Placental epithelial cell (primary cell): Measurements from ENCODE around the gene C3orf80.

DNA sequence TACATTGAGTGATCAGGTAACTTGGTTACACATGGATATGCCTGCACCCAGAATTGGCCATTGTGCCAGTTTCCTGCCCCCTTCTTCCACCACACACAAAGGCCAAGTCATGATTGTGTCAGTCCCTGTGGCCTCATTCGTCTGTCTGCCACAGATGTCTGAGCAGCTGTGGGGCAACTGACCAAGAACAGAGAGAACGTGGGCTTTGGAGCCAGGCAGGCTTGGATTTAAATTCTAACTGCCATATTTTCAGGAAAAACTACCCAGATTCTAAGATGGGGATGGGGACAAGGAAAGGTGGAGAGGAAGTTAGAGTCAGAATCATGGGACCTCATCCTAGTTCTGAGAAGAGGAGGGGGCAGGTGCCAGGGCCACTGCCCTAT, 27.0 kb downstream of the CCNL1 start:
- CAGE, long polyA plus RNA: no peak

- CAGE, long polyA plus RNA: no peak
These were observed 389 bp upstream of the CCNL1 start for GRCh38 chr3:157160421-157160651.

GRCh38 chr3:157170763-157171388, 10.9 kb upstream of the CCNL1 start:
- CAGE, long polyA plus RNA: no peak

DNA sequence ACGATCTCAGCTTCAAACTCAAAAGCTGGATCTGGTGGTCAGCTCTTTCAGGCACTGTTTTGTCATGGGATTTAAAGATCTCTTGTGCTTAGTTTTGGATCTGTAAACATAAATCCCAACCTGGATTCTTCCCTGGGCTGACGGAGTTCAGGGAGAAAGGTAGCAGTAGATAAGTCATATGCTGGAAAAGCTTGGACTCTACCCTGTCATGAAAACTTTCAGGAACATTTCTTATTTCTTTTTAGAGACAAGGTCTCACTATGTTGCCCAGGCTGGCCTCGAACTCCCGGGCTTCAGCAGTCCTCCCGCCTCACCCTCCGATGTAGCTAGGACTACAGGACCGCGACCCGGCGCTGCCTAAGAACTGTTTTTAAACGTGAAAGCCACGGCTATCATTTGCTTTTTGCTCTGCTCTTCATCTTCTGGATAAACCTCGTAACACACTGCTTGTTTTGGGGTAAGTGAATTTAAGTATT, 14.2 kb upstream of the CCNL1 start:
- CAGE, long polyA plus RNA: no peak

- CAGE, long polyA plus RNA: no peak
These were observed 15.7 kb upstream of the CCNL1 start for GRCh38 chr3:157175645-157176109.

DNA sequence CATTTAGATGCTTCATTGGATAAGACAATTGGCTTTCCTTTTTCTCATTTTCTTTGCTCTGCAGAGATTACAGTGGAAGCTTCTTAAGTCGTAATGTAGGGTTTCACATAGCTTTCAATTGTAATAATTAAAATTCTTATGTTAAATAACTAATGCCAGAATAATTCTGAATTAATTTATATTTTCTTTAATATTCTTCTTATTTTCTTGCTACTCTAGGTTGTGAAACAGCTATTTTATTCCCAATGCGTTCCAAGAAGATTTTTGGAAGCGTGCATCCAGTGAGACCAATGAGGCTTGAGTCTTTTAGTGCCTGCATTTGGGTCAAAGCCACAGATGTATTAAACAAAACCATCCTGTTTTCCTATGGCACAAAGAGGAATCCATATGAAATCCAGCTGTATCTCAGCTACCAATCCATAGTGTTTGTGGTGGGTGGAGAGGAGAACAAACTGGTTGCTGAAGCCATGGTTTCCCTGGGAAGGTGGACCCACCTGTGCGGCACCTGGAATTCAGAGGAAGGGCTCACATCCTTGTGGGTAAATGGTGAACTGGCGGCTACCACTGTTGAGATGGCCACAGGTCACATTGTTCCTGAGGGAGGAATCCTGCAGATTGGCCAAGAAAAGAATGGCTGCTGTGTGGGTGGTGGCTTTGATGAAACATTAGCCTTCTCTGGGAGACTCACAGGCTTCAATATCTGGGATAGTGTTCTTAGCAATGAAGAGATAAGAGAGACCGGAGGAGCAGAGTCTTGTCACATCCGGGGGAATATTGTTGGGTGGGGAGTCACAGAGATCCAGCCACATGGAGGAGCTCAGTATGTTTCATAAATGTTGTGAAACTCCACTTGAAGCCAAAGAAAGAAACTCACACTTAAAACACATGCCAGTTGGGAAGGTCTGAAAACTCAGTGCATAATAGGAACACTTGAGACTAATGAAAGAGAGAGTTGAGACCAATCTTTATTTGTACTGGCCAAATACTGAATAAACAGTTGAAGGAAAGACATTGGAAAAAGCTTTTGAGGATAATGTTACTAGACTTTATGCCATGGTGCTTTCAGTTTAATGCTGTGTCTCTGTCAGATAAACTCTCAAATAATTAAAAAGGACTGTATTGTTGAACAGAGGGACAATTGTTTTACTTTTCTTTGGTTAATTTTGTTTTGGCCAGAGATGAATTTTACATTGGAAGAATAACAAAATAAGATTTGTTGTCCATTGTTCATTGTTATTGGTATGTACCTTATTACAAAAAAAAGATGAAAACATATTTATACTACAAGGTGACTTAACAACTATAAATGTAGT, 6.0 kb downstream of the PTX3 start:
- CAGE, long polyA plus RNA: no peak

DNA sequence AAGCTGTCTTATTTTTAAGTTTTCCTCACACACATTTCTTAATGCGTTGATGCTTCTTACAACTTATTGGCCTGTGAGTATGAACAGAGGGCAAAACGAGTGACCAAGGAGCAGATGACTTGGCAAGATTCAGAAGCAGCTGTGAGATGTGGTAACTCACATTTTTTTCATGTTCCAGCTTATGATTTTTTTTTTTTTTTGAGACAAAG, 41.5 kb upstream of the VEPH1 start:
- CAGE, long polyA plus RNA: no peak

DNA sequence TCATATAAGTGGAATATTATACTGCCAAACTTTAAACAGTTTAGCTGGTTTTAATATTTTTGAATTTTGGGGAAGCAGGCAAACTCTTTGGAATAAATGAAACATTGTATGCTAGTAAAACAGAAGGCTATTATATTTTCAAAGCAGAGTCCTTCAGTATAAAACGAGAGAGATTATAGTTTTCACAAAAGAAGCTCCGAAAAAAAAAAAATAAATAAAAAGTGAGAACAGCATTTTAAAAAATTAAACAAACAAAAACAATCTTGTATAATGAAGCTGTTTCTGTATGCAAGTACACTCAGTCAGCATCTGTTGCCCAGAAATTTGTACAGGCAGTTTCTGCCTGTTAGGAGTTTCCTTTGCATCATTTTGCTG, 287.2 kb downstream of the SHOX2 start:
- CAGE, long polyA plus RNA: no peak

DNA sequence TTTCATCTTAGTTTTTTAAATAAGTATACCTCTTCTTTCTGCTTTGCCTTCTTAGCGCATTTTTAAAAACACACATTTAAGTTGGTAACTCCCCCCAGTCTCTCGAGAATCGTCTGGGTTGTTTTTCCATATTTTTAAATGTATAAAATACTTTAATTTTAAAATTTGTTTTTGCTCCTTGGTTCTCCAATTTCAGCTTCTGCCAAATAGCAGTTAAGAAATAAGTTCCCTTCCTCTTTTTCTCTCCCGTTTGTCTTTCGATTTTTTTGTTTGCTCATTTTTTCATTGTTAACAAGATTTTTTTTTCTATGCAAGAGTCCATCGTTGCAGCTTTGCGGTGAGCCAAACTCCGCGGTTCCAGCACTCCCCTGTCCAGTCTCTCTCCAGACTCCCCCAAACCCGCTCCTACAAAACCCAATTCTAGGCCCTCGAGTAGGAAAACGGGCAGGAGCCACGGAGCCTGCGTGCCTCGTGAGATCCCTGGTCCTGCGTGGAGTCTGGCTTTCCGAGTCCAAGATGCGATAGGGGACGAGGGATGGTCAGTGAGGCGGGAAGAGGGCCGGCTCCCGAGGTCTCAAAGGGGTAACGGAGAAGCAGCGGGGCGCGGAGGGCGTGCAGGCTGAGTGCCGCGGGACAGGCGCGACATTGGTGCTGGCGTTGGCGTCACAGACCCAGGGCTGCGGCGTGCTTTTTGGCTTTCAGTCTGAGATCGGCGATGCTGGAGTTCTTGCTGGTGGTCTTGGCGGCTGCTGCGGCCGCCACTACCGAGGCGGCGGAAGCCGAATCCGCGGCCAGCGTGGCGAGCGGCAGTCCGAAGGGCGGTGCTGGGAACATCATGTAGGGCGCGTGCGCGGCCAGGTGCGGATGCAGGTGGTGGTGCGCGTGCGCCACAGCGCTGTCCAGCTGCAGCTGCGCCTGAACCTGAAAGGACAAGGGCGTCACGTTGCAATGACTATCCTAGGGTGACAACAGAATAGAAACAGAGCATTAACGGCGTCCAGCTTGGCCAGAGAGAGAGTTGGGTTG, 8.5 kb downstream of the SHOX2 start:
- CAGE, long polyA plus RNA: no peak

DNA sequence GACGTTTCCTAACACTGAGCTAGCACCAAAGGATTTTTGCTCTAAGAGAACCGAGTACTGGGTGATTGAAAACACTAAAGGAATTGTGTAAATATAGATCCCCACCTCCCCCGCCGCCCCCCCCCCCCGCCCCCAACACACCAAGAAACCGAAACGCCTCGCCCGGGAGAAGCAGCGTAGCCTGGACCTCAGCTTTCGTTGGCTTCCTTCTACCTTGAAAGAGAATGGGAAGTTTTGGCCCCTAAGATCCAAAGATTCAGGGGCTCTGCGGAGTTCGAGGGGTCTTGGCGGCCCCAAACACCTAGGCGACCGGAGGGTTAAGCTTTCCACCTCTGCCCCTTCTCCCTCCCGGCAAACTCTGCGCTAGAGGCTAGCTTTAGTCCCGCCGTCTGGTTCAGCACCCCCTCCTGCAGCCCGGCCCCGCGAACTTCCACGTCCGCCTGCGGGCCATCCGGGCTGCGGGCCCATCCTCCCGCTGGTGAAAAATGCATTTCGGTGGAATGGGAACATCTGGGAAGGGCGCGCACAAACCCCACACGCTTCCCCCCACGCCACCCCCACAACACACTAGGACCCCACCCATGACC, 1.2 kb downstream of the SHOX2 start:
- CAGE, long polyA plus RNA: no peak

GRCh38 chr3:158732920-158733334, 670 bp upstream of the RARRES1 start:
- CAGE, long polyA plus RNA: no peak

DNA sequence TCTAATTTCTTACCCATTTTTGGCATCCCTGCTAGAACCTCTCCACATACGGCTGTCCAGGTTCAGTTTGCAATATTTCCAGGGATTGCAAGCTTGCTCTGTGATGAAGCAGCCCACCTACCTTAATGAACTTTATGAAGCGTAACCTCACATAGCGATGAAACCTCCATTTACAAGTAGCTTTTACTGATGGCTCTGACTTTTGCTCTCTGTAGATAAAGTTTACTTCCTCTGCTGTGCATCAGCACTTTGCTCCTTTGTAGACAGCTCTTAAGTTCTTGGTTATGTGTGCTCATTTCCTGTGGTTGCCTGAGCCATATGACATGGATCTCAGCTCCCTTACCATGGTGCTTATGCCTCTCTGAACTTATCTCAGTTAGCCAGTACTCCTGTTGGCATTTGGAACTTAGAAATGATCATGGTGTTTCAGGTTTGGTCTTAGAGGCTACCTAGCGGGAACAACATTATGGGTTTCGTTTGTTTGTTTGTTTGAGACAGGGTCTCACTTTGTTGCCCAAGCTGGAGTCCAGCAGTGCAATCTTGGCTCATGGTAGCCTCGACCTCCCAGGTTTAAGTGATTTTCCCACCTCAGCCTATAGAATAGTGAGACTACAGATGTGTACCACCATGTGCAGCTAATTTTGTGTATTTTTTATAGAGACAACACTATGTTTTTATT, 7.8 kb downstream of the MFSD1 start:
- CAGE, long polyA plus RNA: no peak

GRCh38 chr3:159821728-159822494, 403.3 kb upstream of the C3orf80 start:
- CAGE, long polyA plus RNA: no peak

DNA sequence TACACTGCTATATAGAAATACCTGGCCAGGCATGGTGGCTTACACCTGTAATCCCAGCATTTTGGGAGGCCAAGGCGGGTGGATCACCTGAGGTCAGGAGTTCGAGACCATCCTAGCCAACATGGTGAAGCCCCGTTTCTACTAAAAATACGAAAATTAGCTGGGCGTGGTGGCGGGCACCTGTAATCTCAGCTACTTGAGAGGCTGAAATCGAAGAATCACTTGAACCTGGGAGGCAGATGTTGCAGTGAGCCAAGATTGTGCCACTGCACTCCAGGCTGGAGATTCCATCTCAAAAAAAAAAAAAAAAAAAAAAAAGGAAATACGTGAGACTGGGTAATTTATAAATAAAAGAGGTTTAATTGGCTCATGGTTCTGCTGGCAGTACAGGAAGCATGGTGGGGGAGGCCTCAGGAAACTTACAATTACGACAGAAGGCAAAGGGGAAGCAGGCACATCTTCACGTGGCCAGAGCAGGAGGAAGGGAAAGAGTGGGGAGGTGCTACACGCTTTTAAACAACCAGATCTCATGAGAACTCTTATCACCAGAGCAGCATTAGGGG, 374.9 kb upstream of the C3orf80 start:
- CAGE, long polyA plus RNA: no peak

GRCh38 chr3:159855897-159856430, 369.3 kb upstream of the C3orf80 start:
- CAGE, long polyA plus RNA: no peak

GRCh38 chr3:160107232-160107513, 118.0 kb upstream of the C3orf80 start:
- CAGE, long polyA plus RNA: no peak

DNA sequence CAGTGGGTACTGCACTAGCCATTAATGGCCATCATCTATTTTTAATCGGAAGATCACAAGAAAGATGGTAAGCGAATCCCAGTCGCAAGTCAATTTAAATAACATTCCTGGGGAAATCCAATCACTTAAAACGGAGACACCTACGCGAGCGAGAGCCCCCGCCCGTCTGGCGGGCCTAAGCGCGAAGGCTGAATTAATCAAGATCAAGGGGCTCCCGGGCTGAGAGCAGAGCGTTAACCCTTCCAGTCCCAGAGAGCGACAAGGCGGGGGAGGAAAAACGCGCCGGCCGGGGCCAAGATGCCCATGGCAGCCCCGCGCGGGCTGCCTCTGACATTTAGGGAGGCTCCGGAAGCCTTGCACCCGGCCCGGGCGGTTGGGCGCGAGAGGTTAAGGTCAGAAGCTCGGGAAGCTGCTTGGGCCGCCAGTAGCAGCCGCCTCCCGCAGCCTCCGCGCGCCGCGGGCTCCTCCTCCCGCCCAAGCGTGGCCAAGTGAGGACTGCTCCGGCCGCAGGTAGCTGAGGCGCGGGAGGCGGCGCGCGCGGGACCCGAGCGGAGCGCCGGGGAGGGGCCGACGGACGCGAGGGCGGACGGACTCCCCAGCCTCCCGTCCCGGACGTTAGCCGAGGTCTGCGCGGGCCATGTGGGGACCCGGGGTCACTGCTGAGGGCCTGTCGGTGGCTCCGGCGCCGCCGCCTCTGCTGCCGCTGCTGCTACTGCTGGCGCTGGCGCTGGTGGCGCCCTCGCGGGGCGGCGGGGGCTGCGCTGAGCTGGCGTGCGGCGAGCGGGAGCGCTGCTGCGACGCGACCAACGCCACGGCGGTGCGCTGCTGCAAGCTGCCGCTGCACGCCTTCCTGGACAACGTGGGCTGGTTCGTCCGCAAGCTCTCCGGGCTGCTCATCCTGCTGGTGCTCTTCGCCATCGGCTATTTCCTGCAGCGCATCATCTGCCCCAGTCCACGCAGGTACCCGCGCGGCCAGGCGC, at the start of gene C3orf80:
C3orf80 (plus strand) TSS at position 424 of the 980 bp plus-strand sequence.
- CAGE, long polyA plus RNA: no peak

GRCh38 chr3:160425711-160426315, 23.8 kb downstream of the TRIM59 start:
- CAGE, long polyA plus RNA: no peak

DNA sequence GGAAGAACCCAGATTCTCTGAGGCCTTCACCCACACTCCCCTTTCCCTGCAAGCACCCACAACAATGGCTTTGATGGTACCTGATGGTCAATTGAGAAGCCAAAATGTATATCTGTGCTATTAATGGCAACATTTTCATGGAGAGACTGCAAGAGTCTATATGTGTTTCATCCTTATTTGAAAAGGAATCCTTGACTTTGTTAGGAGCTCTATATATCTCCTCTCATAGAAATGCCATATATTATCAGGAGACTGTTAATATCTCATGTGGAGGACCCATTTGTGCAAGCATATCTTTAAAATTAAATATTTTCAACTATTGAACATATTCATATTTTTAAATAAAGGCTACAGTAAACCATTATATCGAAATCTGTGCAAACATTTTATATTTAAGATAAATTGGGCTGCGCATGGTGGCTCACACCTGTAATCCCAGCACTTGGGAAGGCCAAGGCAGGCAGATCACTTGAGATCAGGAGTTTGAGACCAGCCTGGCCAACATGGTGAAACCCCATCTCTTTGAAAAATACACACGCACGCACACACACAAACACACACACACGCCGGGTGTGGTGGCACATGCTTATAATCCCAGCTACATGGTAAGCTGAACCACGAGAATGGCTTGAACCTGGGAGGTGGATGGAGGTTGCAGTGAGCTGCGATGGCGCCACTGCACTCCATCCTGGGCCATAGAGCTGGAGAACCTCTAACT, 22.0 kb downstream of the TRIM59 start:
- CAGE, long polyA plus RNA: no peak

DNA sequence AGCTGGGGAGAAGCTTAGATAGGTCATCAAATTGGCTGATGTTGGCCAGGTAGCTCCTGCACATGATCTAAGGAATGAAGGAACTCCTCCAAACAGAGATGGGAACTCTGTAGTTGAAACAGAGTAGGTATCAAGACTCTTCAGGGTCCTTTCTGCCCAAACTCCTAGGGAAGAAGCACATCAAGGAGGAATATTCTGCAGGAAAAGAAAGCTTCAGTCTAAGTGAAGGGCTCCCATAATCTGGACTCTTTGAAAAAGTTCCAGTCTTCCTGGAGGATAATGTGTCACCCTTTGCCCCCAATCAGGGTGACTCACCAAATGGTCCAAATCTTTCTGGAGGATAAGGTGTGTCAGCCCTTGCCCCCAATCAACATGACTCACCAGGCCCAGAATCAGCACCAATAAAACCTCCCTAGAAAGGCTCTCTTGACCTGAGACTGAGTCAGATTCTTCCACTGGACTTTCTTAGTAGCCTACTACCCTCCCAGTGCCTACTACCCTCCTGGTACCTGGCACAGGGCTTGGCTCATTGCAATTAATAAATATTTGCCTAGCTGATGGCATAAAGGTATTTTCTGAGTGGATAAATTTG, 9.6 kb upstream of the ARL14 start:
- CAGE, long polyA plus RNA: no peak